ENCODE measurements around a stretch of chr7.

GRCh38 chr7:106747896-106748211, 86.9 kb upstream of the CCDC71L start:
- PRO-cap, 3 experiments = no peak in any of the 3 experiments
- RRBS = no CpG with 5 or more reads among the region's 2 CpGs

DNA sequence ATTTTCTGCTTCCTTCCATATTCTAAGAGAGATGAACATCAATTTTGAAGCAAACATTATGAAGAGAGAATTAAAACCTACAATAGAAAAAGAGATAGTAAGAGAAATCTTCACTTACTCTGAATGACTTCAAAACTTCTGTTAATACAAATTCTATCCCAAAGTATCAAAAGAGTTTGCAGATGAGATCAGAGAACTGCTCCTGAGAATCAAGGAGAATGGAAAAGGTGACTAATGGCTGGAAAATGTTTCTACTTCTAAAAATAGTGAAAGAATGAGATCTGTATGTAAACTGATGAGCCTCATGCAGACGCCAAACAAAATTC, 95.1 kb upstream of the PIK3CG start:
- PRO-cap, 3 experiments = no peak in any of the 3 experiments
- RRBS = no CpG with 5 or more reads among the region's 1 CpG

DNA sequence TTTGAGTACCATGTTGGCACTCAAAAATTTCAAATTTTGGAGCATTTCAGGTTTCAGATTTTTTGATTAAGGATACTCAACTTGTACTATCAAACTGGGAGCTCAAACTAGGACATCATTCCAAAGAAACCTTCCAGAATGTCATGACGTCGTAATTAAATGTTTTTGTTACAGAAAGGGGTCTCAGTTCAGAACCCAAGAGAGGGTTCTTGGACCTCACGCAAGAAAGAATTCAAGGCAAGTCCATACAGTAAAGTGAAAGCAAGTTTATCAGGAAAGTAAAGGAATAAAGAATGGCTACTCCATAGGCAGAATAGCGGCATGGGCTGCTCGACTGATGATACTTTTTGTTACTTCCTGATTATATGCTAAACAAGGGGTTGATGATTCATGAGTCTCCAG, 90.6 kb upstream of the PIK3CG start:
- PRO-cap, 3 experiments = no peak in any of the 3 experiments
- RRBS = no CpG with 5 or more reads among the region's 5 CpGs

GRCh38 chr7:106867423-106867748, 2.3 kb downstream of the PIK3CG start:
- PRO-cap, 3 experiments = no peak in any of the 3 experiments
- RRBS = no CpG with 5 or more reads among the region's 19 CpGs

GRCh38 chr7:107069328-107070127, 25.0 kb downstream of the PRKAR2B start:
- PRO-cap, 3 experiments = no peak in any of the 3 experiments
- RRBS = no CpG with 5 or more reads among the region's 4 CpGs

GRCh38 chr7:107078394-107079149, 34.1 kb downstream of the PRKAR2B start:
- PRO-cap, 3 experiments = no peak in any of the 3 experiments
- RRBS = no CpG with 5 or more reads among the region's 5 CpGs

DNA sequence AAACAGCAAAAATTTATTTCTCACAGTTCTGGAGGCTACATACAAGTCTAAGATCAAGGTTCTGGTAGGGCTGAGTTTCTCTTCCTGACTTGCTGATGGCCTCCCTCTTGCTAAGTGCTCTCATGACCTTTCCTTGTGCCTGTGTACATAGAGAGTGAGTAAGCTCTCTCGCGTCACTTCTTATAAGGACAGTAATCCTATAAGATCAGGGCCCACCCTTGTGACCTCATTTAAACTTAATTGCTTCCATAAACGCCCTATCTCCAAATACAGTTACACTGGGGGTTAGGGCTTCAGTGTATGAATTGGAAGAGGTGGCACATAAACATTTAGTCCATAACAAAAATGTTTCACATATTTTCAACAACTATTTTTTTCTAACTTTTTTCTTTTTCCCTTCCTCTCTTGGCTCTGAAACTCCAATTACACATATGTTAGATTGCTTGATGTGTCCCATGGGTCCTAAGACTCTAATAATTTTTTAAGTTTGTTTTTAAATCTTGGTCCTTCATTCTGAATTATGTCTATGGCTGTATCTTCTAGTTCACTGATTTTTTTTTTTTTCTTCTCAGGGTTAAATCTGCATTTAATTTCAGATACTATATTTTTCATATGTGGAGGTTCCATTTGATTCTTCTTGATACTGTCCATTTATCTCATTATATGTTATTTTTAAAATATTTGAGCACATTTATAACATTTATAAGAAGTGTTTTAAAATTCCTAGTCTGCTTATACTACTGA, 149.9 kb downstream of the HBP1 start:
- PRO-cap, 3 experiments = no peak in any of the 3 experiments
- RRBS = no CpG with 5 or more reads among the region's 3 CpGs

- PRO-cap, 3 experiments = peak in 1 of 3 experiments; most common minus-strand start chr7:107857275 (in 1)
- RRBS = no CpG with 5 or more reads among the region's 4 CpGs
Measured at GRCh38 chr7:107856817-107857537, 34.0 kb upstream of the DLD start.

DNA sequence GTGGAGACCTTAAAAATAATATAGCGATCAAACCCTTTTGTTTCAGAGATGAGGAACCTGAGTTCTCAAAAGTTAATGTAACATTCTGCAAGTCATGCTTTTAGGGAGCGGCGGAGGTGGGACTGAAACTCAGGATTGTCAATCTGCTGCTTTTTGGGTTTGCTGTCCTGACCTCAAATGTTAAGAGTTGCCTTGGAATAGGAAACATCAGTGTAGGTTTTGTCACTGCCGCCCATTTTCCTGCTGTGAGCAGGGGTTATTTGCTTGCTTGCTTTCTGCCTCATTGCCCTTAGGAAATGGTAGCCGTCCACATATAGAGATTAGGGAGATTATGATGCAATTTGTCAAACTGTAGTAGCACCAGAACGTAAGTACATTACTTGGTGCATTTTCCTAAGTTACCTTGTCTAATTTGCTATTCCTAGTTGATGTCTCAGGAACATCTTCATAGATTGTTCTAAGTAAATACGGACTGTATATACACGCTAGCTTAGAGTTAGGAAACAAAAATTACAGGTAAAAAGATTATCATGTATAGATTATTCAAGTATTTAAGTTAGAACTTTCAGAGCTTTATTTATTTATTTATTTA, 1.1 kb downstream of the DLD start:
- PRO-cap, 3 experiments = no peak in any of the 3 experiments
- RRBS = no CpG with 5 or more reads among the region's 8 CpGs

DNA sequence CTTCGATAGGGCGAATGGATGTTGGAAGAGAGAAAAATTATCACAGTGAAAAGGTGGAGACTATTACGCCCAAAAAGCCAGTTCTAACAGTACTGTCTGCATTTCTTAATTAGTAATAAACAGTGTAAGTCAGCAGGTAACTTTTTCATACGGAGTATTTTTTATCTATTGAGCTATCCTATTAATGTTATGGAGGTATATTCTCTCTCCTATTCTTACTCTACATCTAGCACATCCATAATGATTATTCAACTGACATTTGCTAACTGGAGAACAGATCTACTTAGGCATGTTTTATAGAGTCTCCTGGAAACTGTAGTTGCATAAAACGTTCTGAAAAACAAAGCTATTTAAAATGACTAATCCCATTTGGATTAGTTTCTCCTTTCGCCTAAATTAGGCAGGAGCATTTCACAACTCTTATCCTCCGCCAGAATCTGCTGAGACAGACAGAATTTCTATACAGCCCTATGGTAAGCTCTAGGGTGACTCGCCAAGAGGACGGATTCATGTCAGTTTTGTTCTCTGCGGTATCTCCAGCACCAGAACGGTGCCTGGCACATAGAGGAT, 44.4 kb downstream of the LAMB1 start:
- PRO-cap, 3 experiments = no peak in any of the 3 experiments
- RRBS = no CpG with 5 or more reads among the region's 11 CpGs

DNA sequence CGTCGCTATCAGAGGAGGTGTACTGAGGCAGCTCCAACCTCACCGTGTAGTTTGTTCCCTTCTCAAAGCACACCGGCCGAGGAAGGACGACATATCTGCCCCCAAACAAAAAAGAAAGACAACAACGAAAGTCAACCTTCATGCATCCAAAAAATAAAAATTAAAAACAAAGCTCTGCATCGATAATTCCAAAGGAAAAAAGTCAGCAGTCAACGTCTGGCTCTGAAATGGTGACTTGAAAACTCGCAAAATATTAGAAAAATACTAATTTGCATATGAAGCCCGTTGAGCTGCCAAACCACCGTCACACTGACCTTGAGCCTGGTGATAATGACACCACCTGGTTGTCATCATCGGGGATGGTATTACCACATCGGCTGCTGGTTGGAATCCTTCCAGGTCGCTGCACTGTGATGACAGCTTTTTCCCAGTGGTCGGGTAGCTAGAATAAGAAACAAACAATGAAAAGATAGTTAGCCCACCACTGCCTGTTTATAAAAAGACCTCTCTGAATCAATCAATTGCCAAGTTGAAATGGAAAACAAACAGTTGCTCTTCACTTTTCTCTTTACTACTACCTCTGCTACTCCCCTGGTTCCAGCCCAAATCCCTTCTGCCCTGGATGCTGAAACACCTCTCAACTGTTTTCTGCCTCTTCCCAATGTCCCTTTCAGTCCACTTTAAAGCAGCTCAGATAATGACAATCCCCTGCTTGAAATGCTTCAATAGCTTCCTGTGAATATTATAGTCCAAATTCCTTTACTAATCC, 41.5 kb downstream of the LAMB1 start:
- PRO-cap, 3 experiments = no peak in any of the 3 experiments
- RRBS = no CpG with 5 or more reads among the region's 16 CpGs

DNA sequence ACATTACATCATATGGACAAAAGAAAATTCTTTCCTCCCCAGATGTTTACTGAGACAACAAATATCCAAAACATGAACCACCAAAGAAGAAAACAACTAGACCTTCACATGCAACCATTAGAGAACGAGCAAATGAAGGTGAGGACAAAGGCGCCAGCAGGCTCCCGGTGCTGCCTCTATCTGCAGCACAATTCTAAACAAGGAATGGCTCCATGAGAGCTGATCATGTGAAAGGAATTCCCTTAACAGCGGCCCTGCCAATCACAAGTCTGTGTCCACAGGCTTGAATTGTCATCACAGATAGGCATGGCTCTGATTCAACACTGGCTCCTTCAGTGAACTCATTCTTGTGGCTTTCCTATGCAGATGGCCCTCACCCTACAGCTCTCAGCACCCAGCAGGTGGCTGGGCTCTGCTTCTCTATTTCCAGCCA, 36.3 kb downstream of the LAMB1 start:
- PRO-cap, 3 experiments = no peak in any of the 3 experiments
- RRBS = no CpG with 5 or more reads among the region's 4 CpGs

DNA sequence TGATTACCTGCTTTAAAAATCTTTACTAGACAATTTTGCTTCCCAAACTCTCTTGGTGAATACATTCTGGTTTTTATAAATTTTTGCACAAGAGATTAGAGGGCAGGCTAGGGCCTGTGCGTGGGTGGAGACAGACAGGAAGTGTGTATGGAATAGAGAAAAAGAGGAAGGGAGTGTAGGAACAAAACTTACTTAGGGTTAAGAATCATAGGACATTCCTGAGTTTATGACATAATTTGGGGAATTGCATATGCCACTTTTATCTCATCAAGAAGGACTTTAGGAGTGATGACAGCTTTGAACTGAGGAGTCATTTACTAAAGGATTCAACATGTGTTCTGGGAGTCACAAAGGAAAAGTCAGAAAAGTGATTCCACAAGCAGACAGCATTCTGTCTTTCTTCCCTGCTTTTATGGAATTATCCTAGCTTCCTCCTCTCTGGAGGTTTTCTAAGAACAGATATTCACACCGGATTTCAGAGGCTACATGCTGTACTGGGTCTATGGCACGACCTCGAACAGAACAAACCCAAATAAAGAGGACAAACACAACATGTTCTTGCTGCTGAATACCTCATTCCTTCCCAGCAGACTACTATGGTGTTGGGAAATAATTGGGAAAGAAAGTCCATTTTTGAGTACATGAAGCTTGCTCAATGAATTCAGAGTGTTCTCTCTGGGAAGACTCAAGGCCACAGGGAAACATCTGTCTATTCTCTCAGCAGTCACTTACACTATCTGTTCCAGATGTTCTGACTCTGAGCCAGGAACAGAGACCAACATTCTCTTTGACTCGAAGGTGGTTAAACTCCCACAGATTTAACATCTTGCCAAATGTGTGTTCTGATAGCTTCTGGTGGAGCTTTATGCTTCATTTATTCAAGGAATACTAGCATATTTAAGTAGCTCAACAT, 31.1 kb downstream of the LAMB1 start:
- PRO-cap, 3 experiments = no peak in any of the 3 experiments
- RRBS = no CpG with 5 or more reads among the region's 5 CpGs

DNA sequence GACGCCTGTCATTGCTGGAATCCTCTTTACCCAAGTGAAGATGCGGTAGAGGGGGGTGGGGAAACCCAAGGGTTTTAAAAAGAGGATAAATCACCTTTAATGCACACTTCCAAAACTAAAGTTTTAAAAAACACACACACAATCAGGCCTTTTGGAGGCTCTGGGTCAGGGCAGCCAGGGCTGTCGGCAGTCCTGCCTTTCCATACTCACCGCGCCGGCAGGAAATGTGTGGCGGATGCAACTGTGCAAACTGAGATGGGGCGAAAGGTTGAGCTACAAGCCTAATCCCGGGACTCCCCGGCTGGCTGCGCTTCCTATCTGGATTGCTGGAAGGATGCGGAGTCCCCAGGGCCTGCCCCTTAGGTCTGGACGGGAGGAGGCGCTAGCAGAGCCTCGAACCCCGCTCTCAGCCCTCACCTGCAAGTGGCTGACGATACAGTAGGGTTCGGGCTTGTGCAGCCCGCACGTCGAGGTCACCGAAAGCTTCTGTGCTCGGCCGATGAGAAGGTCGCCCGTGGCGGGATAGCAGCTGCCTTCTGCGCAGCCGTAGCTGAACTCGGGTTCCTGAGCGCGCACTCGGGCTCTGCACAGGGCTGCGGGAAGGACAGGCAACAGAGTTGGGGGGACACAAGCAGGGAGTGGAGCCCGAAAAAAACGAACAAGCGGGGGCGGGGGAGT, 1.7 kb downstream of the LAMB1 start:
- PRO-cap, 3 experiments = peak in 2 of 3 experiments; most common plus-strand start position 575 of the sequence (in 1); most common minus-strand start position 482 of the sequence (in 1)
- RRBS = 12% methylated on average over 4 of the region's 38 CpGs

DNA sequence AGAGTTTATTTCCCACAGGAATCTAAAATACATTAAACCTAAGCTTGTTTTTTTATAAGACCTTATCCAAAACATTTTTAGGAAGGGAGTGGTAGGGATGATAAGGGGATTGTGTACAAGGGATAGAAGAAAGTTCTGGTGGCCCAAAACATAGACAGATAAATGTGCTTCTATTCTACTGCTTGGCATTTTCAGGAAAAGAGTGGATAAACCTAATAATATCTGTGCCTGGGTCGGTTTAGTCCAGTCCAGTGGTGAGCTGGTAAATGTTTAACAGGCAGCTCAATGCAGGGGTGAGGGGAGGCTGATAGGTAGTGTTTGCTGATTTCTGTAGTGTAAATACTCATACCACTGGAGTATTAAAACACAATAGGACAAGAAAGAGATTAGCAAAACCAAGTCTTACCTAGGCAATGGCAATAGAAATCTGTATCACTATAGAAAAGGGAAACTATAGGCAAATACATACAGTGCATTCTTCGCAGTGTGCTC, 35.4 kb downstream of the LAMB4 start:
- PRO-cap, 3 experiments = no peak in any of the 3 experiments
- RRBS = no CpG with 5 or more reads among the region's 2 CpGs

DNA sequence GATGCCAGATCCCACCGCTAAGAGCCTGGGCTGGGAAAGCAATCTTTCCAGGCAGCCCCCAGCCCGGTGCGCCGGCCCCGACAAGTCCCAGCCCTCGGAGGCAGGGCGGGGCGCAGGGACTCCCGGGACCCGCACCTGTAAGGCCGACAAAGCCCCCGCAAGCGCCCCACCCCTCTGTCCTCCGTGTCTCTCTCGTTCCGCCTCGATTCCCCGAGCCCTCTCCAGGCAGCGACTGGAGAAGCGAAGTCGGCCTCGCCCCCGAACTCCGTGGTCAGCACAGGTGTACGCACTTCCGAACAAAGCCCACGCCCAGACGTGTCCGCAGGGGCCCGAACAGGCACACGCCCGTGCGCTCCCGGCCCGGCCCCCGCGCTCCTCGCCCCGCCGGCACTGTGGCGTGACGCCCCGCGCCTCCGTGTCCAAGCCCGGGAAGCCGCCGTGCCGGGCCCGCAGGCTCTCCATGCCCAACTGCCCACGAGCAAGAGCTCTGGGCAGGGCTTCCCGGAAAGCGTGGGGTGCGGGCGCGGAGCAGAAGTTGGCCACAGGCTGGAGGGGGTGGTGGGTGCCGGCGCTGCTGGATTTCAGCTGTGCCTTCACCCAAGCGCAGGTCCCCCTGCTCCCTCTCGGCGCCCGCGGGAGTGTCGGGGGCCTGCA, 705 bp downstream of the NRCAM start:
- PRO-cap, 3 experiments = no peak in any of the 3 experiments
- RRBS = 3% methylated on average over 24 of the region's 64 CpGs

DNA sequence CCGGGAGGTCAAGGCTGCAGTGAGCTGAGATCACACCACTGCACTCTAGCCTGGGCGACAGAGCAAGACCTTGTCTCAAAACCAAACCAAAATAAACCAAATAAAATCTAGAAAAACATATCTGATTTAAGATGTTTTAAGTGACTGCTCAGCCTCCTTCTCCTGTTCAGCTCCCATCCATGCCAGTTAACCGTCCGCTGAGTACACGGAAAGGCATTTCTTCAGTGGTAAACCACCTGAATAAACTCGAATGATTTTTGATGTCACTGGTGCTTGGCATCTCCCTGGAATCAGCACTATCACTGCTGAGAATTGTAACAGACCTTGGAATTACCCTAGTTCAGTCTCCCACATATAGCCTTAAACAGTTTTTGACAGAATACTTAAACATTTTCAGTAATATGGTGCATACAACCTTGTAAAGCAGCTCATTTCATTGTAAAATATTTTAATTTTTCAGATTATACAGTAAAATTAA, 24.1 kb upstream of the NRCAM start:
- PRO-cap, 3 experiments = no peak in any of the 3 experiments
- RRBS = no CpG with 5 or more reads among the region's 6 CpGs

DNA sequence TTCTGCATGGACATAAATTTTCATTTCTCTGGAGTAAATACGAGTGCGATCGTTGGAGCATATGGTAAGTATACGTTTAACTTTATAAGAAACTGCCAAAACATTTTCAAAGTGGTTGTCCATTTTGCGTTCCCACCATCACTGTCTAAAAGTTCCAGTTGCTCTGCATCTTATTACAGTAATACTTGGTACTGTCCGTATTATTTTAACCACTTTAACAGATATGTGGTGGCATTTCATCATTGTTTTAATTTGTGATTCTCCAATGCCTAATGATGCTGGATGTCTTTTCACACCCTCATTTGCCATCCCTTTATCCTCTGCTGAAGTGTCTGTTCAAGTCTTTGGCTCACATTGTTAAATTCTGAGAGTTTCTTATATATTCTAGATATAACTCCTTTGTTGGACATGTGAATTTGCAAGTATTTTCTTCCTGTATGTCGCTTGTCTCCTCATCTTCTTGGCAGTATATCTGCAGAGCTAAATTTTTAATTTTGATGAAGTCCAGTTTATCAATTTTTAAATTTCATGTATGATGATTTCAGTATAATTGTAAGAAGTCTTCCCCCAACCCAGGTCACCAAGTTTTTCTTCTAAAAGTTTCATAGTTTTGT, 25.1 kb upstream of the NRCAM start:
- PRO-cap, 3 experiments = no peak in any of the 3 experiments
- RRBS = no CpG with 5 or more reads among the region's 7 CpGs

DNA sequence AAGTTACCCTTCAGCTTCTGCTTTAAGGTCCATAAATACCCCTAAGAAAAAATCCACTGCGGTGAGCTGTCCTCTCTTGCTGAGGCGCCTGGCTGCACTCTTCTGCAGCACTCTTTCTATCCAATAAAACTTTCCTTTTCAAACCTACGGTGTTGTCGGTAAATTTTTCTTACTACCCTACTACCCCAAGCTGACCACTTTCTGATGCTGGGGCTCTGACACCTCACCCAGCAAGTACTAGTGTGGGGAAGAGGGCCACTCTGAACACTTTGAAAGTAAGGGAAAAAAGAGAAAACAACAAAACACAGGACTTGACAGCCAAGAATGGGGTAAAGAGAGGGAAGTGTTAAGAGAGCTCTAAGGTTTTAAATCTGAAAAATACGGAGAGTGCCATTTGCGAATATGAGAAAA, 2.3 kb downstream of the PNPLA8 start:
- PRO-cap, 3 experiments = no peak in any of the 3 experiments
- RRBS = no CpG with 5 or more reads among the region's 6 CpGs

DNA sequence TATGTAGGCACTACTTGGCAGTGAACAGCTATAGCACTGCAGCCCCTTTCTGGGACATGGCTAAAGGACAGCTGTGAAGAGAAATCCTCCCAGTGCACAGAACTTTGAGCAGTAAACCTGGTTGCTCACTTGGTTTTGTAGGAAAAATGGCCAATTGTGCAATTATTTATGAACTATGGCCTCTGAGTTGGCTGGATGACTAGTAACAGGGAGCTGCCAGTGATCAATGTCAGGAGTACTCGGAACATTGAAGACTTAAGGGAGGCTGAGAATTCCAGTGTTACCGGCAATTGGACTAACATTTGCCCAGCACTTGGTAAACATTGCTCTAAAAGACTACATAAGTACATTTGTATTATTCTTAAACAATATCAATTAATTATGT, 1006.5 kb upstream of the LRRN3 start:
- PRO-cap, 3 experiments = no peak in any of the 3 experiments
- RRBS = no CpG with 5 or more reads among the region's 2 CpGs

All from breast (tissue), 4 donors.